Daoy (cell line): Measurements from ENCODE around the gene FAM136A.

- RAMPAGE, long total RNA = no peak
Observed at GRCh38 chr2:68318512-68319301, 1.0 kb downstream of the CNRIP1 start.

GRCh38 chr2:68417905-68418279 lies 49.2 kb downstream of the FBXO48 start:
- RAMPAGE, long total RNA = no peak

DNA sequence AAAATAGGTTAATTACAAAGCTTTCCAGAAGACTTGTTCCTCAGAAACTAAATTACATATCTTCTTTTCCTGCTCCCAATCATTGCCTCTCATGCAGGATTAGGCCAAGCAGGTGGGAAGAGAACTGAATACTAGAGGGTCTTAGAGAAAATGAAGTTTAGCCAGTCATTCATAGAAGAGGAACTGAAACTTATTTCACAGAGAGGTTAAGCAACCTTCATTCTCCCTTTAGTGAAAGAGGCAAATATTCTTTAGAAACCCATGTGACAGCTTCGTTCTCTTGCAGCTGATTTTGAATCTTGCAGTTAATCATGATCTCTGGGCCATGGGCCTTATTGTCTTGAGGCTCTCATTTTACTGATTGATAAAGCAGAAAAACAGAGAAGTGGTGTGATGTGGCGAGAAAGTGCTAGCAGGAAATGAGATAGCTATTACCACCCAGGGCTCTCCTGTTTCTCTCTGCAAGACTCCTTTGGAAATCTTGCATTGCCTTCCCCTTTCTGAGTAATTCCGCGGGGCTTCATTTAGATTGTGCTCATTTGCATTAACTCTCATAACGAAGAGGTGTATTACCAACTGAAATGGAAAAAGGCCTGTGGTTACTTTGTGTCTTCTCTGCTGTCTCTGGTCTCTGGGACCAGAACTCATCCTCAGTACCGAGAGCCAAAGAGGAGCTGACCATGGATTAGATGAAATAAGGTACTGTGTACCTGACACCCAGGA lies 44.6 kb upstream of the ARHGAP25 start:
- RAMPAGE, long total RNA = no peak

GRCh38 chr2:68769833-68770292 lies 35.3 kb downstream of the ARHGAP25 start:
- RAMPAGE, long total RNA = no peak

DNA sequence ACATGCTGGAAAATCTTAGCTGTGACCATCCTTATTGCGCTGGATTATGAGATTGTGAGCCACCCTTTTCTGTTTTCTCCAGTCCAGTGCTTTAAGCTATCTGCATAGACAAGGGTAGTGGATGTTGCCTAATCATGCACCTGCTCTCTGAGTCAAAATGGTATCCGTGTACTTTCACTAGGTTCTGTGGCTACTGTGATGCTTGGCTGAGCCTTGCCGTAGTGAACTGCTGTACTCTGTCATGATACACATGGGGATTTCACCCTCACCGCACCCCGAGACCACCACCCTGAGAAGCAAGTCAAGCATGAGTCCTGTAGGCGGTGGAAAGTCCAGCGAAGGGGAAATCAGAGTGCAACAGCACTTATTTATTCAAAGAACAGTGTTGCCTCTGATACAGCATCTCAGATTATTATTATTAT lies 55.0 kb downstream of the ARHGAP25 start:
- RAMPAGE, long total RNA = no peak

GRCh38 chr2:68988953-68989428 lies 14.6 kb downstream of the GKN1 start:
- RAMPAGE, long total RNA = no peak

GRCh38 chr2:69192113-69192412 lies 179.1 kb downstream of the ANTXR1 start:
- RAMPAGE, long total RNA = no peak

GRCh38 chr2:69306095-69306768 lies 80.8 kb downstream of the GFPT1 start:
- RAMPAGE, long total RNA = no peak

DNA sequence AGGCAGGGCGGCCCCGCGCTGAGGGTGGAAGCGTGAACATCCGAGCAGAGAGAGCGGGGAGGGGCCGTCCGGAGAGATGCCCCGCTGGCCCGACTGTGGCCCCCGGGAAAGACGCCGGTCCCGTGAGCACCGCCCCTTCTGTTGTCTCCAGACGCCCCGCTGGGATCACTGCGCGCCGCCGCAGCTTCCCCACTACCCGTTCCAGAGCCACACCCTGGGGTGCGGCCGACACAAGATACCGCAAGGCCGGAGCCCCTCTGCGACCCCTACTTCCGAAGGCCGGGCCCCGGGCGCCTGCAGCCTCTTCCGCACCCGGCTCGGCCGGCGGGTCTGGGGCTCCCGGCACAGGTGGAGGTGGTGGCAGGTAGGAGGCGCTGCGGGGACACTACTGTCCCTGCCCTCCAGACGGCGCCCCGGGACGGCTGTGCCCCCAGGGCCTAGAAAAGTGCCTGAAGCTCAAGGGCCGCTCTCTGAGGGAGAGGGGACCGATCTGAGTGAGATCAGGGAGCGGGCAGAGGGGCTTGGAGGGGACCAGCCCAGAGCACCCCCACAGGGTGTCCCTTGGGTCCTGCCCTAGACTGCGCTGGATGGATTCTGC lies 80.2 kb downstream of the GFPT1 start:
- RAMPAGE, long total RNA = no peak

DNA sequence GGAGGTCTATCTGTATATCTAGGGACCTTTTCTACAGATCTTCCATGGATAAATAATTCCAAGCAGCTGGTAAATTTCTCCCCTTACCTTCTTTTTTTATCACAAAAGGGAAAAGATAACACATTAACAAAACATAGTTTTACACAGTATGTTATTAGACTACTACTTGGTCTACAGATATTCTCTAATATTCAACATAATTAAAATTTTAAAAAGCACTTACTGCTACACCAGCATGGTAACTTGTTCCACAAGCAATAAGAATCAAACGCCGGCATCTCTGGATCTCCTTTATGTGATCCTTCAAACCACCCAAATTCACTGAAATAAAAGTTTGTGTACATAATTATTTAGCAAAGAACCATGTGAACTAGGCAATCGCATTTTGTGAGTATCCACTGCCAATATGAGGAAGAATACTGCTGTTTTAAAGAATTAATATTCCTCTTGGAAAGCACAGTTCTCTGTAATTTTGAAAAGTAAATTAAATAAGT lies 45.1 kb downstream of the GFPT1 start:
- RAMPAGE, long total RNA = no peak

- RAMPAGE, long total RNA = no peak
Observed at GRCh38 chr2:69465386-69465955, 28.2 kb upstream of the NFU1 start.

- RAMPAGE, long total RNA = no peak
Observed at GRCh38 chr2:69788971-69790187, 40.1 kb upstream of the GMCL1 start.

DNA sequence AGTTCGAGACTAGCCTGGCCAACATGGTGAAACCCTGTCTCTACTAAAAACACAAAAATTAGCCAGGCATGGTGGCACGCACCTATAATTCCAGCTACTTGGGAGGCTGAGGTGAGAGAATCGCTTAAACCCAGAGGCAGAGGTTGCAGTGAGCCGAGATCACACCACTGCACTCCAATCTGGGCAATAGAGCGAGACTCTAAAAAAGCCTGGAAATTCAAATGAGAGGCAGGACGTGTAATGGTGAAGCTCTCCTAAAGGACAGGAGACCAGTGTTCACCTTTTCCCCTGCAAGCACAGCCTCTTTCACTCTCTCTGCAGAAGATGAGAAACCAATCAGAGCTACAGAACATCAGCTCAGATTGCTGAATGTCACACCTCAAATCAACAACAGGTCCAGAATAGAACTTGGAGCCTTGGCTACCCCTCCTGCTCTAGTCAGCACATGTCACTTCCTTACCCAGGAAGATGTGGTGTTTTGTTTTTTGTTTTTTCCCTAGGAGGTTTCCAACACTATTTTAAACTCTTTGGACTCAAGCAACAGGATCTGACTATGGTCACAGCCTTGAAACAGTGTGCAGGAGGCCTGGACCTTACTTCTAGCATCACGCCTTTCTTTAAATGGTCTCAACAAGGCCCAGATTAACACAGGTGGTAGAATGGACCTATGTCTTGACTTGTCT lies 41.4 kb upstream of the PCBP1 start:
- RAMPAGE, long total RNA = no peak

DNA sequence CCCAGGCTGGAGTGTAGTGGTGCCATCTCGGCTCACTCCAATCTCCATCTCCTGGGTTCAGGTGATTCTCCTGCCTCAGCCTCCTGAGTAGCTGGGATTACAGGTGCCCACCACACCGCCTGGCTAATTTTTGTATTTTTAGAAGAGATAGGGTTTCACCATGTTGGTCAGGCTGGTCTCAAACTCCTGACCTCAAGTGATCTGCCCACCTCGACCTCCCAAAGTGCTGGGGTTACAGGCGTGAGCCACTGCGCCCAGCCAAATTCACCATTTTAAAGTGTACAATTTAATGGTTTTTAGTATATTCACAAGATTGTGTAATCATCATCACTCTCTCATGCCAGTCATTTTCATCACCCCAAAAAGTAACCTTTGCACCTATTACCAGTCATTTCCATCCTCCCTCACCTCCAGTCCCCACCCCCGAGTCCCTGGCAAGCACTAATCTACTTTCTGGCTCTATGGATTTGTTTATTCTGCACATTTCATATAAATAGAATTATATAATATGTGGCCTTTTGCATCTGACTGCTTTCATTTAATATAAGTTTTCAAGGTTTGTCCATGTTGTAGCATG lies 10.7 kb downstream of the PCBP1 start:
- RAMPAGE, long total RNA = no peak

- RAMPAGE, long total RNA = no peak
Observed at GRCh38 chr2:70103737-70104199, 16.5 kb downstream of the PCBP1 start.

GRCh38 chr2:70301738-70302550 lies at the start of gene FAM136A:
FAM136A (minus strand) TSS chr2:70302067.
- RAMPAGE, long total RNA = start-site peak on the minus strand at chr2:70302000-70302062, 1,167 and 340 reads in 2 replicates

GRCh38 chr2:70403095-70403664 lies 101.3 kb upstream of the FAM136A start:
- RAMPAGE, long total RNA = no peak

- RAMPAGE, long total RNA = no peak
Observed at GRCh38 chr2:70903896-70904477, 3.6 kb downstream of the VAX2 start.

GRCh38 chr2:71063952-71064440 lies 4.5 kb upstream of the NAGK start:
- RAMPAGE, long total RNA = no peak

- RAMPAGE, long total RNA = no peak
Observed at GRCh38 chr2:71068748-71069231, 342 bp downstream of the NAGK start.